ENCODE measurements around a stretch of chr6.

DNA sequence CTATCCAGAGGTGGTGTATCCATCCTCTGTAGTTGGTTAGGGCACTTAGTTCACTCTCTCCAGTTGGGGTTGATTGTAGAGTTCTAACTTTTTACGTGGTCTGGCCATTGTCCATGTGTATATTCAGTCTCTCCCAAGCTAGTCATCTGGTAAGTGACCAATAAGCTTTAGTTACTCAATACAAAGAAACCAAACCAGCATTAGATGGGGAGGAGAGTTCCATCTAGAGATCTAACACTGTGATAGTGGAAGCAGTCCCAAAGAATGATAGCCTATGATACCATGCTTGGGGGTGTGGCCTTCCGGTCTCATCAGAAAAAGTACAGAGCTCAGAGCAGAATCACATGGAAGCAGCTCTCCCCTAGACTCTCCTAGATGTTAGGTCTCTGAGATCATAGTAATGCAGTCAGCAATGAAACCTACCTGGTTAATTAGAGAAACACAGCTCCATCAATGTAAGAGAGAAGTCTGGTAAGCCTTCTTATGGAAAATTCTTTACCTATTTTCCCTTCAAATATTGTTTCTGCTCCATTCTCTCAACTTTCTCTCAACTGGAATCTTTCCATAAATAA, 13.7 kb upstream of the SLC22A2 start:
- RRBS = no CpG with 5 or more reads among the region's 2 CpGs

- RRBS = no CpG with 5 or more reads among the region's 3 CpGs
Observed at GRCh38 chr6:160360581-160361325, 12.6 kb downstream of the SLC22A3 start.

GRCh38 chr6:160399911-160401302, 52.2 kb downstream of the SLC22A3 start:
- RRBS = no CpG with 5 or more reads among the region's 7 CpGs

DNA sequence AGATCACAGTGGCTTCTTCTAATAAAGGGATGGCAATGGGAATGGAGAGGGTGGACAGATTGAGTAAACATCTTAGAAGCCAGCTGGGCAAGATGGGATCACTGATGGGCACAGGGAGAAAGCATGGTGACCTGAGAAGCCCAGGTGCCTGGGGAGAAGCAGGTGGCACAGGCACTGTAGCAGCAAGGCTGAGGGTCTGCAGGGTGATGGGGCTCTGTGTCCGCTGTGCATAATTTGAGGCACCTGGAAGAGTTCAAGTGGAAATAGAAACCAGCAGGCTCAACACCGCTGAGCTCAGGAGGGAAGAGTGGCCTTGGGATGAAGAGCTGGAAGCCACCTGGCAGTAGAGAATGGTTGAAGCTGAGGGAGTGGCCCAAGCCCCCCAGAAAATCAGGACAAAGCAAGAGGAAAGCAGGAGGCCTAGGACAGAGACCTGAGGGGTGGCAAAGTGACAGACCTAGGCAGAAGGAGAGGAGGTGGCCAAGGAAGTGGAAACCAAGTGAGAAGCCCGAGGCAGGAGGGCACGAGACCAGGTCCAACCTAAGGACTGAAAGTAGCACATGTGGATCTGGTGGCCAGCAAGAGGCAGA, 97.5 kb downstream of the SLC22A3 start:
- RRBS = no CpG with 5 or more reads among the region's 4 CpGs

DNA sequence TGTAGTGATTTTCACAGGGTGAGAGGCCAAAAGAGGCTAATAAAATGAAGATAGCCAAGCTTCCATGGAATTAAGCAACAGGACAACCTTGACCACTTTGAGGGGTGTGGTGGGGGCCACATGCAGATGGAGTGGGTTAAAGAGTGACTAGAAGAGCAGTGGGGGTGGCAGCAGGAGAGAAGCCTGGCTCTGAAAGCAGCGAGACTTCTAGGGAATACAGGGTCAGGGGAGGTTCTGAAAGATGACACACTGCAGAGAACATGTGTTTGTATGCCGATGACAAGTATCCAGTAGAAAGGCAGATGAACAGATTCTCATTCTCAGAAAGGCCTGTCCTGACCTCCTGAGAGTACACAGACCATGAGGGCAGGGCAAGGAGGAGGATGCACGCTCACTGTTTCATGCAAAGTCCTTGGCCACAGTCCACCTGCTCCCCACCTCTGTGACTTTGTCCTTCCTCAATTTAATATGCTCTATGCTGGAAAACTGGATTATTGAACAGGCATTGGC, 2.9 kb downstream of the LPA start:
- RRBS = no CpG with 5 or more reads among the region's 3 CpGs

GRCh38 chr6:160697592-160698438, 4.2 kb upstream of the PLG start:
- RRBS = no CpG with 5 or more reads among the region's 12 CpGs

DNA sequence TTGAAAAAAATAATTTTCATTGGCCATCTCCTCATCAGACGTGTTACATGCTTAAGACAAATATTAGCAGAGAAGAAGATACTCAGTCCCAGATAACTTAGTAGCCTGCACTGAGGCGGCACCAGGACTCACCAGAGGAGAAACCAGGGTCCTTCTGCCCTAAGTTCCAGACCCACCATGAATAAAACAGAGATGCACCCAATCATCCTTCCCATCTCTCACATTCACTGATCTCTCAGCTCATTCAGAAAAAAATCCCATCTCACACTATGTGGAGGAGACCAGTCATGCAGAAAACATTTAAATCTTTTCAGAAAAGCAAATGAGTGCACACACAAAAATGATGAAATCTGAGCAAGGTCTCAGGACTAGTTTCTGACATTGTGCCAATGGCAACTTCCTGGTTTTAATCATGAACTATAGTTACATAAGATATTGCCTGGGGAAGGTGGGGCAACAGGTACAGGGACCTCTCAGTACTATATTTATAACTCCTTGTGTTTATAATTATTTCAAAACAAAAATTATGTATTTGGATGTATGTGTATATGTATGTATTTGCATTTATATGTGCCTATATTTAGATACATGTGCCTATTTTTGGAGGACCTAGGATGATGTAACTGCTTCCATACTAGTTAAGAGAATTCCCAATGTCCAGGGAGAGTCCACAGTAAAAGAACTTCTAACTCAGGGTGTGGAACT, 71.8 kb upstream of the MAP3K4 start:
- RRBS = no CpG with 5 or more reads among the region's 2 CpGs

DNA sequence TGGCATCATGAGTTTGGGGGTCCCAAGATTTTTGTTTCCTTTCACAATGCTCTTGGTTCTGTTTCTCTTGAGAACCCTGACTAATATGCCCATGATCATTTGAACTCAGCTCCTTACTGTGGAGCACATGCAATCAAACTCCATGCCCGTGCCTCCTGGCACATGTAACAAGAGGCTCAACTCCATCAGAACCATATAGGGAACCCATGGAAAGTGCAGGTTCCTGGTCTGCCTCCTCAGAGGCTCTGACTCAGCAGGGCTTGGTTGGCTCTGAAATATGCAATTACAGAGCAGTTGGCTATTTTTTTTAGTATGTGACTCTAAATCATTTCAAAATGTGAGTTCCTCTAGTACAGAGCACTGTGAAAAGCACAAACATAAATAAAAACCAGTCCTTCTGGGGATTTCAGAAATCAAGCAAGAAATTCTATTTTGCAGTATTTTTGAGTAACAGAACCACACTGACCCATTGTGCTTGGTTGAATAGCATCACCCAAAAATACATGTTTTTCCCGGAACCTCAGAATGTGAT, 13.4 kb upstream of the MAP3K4 start:
- RRBS = no CpG with 5 or more reads among the region's 2 CpGs

DNA sequence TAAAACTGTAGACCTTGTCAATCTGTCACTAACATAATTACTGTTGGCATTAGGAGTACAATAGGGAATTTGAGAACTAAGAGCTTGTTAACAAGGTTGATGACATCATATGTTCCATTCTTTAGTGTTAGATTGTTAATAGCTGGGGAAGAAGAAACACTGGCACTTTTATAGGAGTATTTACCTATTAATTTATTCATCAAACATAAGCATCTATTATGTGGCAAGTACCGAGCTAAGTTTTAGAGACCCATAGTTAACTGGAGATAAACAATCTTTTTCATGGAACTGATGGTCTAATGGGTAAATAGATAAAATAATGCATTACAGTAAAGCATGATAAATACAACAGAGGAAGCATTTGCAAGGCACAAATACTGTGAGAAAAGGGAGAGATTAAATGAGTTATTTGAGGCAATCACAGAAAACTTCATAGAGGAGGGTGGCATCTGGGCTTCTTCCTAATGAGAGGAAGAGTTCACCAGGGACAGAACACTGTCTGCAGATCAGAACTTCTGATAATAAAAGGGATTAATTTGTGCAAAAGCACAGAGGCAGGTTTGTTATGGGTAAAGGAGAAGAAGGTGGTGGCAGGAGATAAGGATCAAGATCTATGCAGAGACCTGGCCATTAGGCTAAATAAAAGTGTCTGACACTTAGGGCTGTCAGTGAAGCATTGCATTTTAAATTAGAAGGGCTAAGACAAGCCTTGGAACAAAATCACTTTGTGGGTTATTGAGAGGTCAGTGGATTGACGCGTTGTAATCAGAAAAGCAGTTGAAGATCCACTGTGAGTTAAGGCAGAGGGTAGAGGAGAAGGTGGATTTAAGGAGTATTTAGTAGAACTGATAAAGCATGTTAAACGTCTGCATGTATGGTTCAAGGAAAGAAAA, 76.6 kb downstream of the MAP3K4 start:
- RRBS = no CpG with 5 or more reads among the region's 4 CpGs

GRCh38 chr6:161225882-161226902, 47.7 kb downstream of the AGPAT4 start:
- RRBS = no CpG with 5 or more reads among the region's 11 CpGs

DNA sequence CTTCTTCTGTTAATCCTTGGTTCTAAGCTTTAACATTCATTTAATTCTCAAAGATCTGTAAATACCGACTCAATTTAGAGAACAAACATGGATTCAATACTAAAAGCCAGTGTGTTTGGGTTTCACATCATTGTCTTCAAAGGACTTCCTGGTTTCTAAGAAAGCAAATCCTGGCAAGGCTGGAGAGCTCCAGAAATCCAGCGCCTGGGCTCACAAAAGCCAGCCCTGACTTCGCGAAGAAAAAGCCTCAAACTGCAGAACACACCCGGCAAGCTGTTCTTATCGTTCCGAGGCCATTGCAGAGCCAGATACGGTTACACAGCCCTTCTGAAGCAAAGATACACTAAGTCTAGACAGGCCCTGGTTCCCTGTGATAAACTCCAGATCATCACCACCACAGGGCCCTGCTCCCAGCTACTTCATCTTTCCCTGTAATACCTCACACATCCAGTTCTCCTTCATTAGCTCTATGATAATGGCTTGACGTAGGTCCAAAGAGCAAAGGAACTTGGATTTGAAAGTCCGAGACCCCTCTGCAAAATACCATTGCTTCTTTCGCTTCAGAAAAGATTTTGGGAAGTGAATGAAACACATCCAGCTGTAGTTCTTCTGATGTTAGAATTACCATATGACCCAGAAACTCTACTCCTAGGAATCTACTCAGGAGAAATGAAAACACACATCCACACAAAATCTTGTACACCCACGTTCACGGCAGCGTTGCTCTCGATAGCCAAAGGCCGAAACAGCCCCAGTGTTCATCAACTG, 19.0 kb downstream of the AGPAT4 start:
- RRBS = no CpG with 5 or more reads among the region's 16 CpGs

DNA sequence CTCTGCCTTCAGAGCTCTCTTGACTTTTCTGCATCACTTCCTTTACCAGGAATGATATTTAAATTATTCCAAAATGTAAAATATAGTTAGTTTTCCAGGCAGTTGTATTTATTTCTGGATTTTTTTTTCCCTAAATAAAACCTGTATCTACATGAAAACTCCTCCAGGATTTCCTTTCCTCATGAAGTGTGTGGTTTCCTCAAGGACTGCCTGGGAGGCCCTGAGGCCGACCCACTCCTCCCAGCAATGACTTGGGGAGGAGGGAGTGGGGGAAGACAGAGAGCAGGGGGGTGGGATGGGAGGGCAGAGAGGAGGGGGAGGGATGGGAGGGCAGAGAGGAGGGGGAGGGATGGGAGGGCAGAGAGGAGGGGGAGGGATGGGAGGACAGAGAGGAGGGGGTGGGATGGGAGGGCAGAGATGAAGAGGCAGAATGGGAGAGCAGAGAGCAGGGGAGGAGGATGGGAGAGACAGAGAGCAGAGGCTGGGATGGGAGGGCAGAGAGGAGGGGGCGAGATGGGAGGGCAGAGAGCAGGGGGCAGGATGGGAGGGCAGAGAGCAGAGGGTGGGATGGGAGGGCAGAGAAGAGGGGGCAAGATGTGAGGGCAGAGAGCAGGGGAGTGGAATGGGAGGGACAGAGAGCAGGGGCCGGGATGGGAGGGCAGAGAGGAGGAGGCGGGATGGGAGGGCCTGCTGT, 161.9 kb upstream of the AGPAT4 start:
- RRBS = no CpG with 5 or more reads among the region's 4 CpGs

DNA sequence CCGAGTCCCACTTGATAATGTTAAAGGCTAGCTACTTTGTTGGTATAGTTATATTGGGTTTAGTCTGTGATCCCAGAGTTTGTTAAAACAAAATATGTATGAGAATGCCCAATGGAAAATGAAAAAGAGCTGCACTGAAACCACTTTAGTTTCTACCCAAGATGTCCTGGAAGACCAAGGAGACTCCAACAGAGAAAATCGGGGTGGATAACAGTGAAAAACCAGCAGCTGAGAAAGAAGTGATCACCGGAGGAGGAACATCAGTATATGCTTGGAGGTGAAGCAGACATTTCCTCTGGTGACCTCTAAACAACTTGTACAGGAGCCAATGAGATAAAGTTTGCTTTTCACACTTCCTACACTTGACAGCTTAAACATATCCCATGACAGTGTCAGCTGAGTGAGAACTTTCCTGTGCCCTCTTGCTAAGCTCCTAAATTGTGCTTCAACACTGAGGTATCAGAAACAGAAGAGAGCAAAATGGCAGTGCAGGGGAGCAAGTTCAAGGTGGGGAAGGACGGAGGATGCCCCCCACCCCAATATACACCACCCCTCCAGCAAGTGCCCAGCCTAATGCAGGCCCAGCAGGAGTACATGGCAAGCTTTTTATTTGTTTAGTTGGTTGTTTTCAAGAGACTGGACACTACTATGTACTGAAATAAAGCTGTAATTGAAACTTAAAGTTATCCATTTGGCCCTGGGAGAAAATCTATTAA, 540.4 kb downstream of the PRKN start:
- RRBS = no CpG with 5 or more reads among the region's 4 CpGs

DNA sequence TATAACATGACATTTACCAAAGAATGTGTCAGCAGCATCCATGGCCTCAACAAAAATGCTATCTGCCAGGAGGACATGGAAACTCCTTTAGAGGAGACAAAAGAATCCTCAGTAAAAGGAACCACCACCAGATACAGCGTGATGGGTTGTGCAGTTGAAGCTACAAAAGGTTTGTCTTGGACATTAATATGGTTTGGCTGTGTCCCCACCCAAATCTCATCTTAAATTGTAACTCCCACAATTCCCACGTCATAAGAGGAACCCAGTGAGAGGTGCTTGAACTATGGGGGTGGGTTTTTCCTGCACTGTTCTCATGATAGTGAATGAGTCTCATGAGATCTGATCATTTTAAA, 539.9 kb downstream of the PRKN start:
- RRBS = no CpG with 5 or more reads among the region's 2 CpGs

DNA sequence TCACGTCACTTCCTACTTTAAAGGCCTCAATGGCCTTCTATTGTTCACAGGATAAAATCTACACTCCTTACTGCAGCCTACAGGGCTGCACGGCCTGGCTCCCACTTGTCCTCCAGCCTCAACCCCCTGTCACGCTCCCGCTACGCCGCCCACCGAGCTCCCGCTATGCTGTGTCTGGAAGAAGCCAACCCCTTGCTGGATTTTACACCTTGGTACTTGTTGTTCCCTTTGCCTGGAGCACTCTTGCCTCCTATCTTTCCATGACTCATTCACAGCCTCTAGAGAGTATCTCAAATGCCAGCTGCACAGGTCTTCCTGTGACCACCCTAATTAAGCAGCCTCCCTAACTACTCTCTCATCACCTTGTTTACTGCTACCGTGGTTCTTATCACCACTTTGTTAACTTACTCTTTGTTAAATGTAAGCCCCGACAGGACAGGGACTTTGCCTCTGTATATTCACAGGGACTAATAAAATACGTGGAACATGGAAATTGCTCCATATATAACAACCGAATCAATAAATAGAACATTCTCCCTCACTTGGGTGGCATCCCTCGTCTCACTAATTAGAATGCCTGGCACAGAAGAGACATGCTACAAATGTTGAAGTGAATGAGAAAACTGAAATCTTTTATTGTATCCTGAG, 259.8 kb downstream of the PRKN start:
- RRBS = no CpG with 5 or more reads among the region's 13 CpGs

GRCh38 chr6:163053894-163054471, 326.2 kb downstream of the PACRG start:
- RRBS = no CpG with 5 or more reads among the region's 11 CpGs

DNA sequence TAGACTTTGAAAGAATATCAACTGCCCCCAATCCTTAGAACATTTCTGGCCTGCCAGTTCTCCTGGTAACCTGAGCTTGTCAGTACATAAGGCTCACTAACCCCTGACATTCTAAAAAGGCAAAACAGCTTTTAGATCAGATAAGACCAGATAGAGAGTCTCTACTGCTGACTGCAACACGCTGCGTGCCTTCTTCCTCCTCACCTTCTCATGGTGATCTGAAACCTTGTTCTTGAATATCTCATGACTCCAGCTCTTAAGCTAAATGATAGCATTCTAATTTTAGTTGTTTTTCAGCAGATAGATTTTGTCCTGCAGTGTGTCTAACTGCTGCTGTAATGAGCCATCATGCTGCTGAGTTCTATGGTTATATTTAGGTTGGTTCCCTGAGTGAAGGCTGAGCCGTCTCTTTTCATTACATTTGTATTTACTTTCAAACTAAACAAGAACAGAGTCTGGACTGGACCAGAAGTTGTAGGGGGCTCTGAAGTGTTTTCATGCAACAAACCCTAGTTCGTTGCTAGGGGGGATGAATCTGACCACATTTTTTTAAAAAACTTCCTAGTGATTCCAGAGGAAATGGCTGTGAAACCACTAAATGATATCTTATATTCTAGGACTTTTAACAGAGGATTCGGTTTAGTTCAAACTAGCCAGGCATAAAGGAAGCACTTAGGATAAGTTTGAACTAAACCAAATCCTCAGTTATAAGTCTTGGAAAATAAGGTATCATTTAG, 328.2 kb upstream of the QKI start:
- RRBS = no CpG with 5 or more reads among the region's 5 CpGs

DNA sequence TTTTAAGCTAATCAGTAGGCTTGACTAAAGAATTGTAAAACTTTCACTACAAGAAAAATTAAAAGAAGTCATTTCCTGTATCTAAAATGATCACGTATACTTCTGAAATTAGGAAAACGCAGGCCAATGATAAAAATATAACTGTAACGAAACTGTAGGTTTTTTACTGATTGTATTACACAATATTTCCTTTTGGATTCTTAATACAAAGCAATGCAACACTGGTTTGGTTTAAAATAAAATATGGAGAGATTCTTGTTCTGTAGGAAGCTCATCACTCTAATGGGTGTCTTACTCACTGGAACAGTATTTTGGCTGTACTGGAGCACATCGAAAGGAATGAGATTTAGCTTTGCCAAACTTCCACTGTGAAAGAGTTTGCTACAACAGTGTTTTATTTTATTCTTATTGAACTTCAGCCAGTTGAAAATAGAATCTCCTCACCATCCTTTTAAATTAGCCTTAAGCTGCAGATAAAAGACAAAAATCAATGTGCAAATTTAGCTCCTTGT, 230.8 kb upstream of the QKI start:
- RRBS = no CpG with 5 or more reads among the region's 4 CpGs

- RRBS = no CpG with 5 or more reads among the region's 4 CpGs
Observed at GRCh38 chr6:163339588-163340018, 74.9 kb upstream of the QKI start.

GRCh38 chr6:163424081-163424769, 9.7 kb downstream of the QKI start:
- RRBS = no CpG with 5 or more reads among the region's 6 CpGs

All from BE2C (cell line).